ENCODE measurements around the genes VPS45 and APH1A.

GRCh38 chr1:148432792-148433233 lies 50.3 kb downstream of the PPIAL4G start:
- PRO-cap, result no peak

DNA sequence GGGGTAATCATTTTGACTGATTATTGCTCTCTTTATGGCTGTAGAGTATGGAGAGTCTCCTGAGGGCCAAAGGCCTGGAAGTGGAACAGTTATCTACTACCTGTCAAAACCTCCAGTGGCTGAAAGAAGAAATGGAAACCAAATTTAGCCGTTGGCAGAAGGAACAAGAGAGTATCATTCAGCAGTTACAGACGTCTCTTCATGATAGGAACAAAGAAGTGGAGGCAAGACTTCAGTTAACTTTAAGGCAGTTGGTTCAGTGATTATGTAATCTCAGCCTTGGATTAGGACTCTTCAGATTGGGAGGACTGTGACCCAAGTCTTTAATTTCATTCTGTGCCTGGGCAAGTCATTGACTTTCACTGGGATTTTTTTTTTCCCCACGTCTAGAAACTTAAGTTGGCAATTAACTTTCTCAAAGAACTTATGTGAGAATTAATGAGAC lies 123.5 kb downstream of the PDE4DIP start:
- PRO-cap, result no peak

DNA sequence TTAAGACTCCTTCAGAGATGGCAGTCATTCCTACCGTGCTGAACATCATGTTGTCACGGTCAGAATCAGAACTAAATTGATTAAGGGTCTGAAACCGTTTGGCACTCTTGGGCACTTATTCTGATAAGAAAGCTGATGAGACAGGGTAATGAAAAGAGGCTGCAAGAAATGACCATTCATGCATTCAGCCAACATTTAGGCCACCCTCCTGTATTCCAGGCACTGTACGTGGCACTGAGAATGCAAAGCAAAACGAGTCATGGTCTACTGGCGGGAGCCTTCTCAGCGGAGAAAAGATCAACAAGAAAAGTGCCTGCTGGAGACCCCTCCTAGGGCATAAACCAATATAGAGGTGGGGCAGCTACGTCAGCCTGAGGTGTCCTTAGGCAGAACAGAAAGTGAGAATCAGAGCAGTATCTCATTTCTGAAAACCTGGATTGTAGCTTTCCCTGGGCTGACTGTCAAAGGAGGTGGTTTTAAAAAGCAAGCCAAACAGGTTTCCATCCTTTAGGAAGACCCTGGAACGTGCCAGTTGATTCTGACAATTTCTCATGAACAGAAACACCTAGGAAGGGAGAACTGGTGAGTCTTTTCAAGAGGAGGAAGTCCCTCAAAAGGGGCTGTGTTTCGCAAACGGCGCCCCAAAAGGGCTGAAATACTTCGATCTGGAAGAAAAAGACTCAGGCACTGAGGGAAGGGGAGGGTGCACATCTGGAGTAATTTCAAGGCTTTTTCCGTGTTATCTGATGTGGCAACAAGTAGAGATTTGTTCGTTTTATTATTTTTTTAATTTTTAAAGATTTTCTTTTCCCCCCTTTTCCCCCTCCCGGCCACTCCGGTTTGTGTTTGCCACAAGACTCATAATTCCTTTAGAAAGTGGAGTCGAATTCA lies 22.4 kb downstream of the PPIAL4C start:
- PRO-cap, result no peak

- PRO-cap, result no peak
Observed at GRCh38 chr1:149606816-149607697, 23.4 kb downstream of the PPIAL4C start.

DNA sequence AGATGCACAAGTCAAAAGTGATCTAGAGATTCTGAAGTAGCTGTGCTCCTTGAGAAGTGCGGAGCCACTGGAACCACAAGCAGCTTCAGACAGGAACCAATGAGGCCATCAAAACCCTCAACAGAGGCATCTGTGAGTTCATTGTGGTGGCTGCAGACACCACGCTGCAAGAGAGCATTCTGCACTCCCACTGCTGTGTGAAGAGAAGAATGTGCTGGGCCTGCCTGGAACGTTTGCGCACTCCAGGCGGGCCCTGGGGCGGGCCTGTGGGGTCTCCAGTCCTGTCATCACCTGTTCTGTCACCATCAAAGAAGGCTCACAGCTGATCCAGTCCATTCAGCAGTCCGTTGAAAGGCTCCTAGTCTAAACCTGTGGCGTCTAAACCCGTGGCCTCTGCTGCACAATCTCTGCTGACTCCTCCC lies 89.5 kb upstream of the FCGR1A start:
- PRO-cap, result no peak

GRCh38 chr1:149792953-149793462 lies 10.5 kb downstream of the FCGR1A start:
- PRO-cap, result no peak

DNA sequence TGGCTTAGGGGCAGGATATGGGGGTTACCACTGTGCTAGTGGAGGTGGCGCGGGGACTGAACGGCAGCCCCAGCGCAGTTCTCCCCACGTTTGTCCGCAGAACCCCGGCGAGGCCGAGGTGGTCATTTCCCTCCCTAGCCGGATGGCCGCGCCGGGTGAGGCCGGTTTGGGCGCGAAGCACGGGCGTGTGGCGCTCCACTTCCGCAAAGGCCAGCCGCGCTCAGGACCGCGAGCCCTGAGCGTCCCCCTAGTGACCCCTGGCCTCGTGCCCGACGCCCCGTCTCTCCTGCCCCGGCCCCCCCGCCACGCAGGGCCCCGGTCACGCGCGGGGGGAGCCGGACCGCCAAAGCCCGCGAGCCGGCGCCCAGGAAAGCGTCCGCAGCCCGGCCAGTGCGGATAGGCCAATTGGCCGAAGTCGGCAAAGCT lies 860 bp downstream of the H3C14 start:
- PRO-cap, result no peak

- PRO-cap, result no peak
Observed at GRCh38 chr1:149848698-149849649, 1.9 kb upstream of the H2AC19 start.

DNA sequence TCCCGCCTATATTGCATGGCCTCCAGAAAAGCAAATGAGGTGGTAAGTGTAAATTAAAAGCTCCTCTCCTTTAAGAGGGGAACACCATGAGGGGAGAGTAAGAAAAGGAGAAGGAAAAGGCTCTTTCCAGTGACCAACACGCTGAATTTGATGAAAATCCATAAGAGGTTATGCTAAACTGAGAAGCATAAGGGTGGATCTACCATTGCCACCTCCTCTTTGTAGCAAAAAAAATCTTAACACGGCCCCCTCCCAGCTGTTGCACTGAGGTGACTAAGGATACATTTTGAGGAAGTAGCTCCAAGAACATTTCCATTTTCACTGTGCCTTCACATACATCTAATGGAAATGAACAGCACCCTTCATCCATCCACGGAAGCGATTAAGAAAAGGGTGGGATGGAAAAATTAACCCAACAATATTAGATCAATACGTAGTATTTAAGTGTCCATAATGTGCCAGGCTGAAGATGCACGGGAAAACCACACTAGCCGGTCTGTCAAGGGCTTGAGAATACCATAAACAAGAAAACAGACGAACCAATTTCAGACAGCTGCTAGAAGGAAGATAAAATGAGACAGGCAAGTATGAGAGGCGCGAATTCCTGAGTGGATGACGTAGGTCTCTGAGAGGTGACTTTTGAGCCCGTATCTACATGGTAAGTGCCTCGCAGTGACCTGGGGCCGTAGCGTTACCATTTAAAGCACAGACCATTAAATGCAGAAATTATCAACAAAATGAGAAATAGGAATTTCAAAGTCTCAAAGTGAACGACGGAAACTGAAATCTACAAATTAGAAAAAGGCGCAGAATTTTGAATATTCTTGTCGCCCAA lies 1.4 kb downstream of the H2BC21 start:
- PRO-cap, result no peak

DNA sequence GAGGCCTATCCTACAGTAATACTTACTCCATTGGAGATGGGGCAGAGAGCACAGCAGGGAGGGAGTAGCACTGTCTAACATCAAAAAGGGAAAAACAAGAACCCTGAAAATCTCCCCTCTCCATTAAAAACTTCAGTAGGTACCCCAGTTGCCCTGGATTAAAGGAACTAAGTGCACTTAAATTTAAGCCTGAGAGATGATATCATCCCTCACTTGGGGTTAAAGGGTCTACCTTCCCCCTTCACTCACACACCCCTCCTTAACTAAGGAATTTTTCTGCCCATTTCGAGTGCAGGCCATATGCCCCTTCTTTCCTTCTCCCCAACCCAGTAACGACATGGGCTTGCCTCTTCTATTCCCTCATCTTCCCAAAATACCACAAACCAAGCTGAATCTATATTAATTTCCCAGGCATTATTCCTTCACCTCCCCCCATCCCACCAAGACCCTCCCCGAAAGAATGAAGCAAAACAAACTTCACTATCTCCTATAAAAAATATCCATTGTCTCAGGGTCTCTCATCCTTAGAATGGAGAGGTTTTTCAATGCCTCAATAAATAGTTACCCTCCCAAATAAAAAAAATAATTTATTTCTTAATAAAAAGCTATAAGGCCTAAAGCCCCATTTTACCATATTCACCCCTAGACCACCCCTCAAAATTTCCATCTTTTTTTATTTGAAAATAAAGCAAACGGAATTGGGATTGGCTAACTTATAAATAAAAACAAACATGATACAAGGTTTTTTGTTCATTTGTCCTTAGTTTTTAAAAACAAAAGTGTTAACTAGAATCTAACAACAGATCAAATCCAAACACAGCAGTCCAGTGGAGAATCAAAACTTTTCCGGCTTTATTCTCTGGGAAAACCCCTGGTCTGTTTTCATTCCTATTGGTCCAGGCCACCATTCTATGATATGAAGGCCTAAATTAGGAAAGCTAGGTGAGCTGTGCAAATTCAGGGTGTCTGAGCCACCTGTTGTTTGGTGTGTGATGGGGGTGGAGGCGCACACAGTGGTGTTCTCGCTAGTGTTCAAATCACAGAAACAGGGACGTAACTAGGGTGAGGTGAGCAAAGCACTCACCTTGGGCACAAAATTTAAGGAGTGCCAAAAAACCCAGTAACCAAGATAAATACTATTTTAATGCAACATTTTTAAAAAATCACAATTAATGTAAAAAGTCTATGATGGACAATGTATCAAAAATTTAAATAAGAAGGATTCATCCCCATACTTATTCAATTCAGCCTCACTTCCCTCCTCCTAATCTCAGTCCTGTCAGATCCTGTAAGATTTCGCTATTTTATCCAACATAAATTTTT lies 4.2 kb upstream of the MTMR11 start:
- PRO-cap, result no peak

DNA sequence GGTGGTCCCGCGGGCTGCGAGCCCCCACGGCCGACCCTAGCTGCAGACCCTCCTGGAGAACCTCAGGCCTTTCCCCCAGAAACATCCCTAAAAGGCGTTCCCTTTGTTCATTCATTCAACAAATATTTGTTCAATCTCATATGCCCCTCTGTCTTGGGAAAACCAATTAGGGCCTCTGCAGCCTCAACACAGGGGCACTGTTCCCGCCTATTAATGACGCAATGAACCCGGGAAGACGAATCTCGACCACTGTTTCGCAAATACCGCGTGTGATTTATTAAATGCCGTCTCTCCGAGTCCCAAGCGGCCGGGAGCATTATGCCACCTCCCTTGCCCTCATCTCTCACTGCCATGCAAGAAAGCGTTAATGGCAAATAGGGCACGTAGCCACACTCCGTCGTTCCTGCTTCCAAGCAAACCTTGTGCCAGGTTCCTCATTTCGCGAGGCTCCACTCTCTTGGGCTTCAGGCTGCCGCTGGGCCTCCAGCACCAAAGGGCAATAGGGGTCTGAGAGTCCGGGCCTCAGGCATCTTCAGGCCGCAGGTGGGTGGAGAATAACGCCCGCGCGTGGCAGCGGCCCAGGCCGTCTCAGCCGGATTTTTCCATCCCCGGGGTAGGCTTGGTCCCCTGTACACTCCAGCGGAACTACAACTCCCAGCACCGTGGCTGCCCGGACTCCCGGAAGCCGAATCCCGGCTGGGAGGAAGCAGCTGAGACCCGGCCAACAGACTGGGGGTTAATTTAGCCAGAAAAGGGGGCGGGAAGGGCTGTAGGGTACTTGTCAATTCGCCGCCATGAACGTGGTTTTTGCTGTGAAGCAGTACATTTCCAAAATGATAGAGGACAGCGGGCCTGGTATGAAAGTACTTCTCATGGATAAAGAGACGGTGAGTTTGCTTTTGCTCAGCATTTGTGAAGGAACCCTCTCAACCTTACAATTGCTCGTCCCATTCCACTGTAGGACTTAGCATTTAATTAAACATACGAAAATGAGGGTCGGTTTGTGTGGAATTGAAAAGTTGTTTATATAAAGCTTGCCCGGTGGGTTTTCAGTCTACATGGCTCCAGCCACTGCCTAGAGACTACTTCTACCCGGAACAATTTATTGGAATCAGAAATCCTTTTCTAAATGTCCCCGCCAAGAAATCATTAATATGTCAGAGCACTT lies at the start of gene VPS45:
VPS45 (plus strand) TSS at position 713 of the 1,168 bp plus-strand sequence.
- PRO-cap, result bidirectional peak, plus-strand start at position 302 of the sequence, minus-strand start at position 164 of the sequence

DNA sequence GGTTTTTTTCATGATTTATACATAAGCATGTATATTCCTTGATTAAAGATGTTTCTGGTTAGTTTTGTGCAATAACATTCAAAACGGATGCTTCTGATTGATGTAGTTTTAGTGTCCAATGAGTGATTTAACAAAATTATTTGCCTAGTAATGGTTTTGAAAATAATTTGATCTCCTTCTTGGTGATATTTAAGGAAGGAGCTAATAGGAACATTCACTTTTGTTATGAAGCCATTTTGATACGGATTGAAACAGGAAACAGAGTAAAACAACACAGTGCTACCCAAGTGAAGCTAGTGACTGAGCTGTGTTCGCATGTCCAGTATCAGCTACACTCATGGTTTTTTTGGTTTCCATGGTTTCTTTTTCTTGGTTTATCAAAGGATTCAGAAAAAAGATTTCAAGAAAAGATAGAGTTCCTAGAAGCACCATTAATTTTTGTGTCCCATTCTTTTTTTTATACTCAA lies 40.2 kb upstream of the PLEKHO1 start:
- PRO-cap, result no peak

GRCh38 chr1:150157943-150158297 lies 8.2 kb downstream of the PLEKHO1 start:
- PRO-cap, result no peak

- PRO-cap, result no peak
Observed at GRCh38 chr1:150164142-150164630, 14.5 kb downstream of the PLEKHO1 start.

- PRO-cap, result no peak
Observed at GRCh38 chr1:150226433-150227039, 9.4 kb downstream of the ANP32E start.

- PRO-cap, result no peak
Observed at GRCh38 chr1:150235283-150235583, 679 bp downstream of the ANP32E start.

DNA sequence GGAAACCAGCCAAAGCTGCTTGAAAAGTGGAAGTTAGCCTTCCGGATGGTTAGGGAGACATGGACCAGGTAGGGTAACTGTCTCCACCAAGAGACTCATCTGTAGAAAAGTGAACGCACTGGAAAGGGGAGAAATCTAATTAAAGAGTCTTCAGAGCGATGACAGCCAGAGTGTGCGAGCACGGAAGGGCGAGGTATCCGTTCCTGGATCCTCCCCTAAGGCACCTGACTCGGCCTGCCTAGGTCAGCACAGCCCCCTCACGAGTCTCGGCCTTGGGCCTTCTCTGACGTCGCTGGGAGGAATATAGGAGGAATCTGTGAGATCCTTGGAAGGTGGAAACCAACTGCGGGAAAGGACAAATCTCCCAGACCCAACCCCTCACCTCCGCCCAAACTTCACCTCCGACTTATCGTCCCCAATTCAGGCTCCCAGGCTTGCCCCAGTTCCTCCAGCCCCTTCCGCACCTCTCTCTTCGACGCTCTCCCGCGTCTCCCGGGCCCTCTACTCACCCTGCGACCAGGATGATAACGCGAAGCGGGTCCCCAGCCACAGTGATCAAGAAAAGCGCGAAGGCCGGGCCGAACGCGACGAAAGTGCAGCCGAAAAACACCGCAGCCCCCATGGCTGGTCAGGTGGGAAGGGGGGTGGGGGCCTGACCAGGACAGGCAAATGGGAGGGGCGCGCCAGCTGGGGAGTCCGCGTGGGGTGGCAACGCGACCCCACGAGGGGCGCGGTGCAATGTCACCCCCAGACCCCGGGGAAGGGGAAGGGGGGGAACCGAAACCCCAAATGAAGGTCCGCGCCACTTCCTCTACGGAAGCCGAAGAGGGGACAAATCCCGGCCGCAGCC lies at the start of gene APH1A:
APH1A (minus strand) TSS at position 828 of the 850 bp plus-strand sequence.
- PRO-cap, result no peak

DNA sequence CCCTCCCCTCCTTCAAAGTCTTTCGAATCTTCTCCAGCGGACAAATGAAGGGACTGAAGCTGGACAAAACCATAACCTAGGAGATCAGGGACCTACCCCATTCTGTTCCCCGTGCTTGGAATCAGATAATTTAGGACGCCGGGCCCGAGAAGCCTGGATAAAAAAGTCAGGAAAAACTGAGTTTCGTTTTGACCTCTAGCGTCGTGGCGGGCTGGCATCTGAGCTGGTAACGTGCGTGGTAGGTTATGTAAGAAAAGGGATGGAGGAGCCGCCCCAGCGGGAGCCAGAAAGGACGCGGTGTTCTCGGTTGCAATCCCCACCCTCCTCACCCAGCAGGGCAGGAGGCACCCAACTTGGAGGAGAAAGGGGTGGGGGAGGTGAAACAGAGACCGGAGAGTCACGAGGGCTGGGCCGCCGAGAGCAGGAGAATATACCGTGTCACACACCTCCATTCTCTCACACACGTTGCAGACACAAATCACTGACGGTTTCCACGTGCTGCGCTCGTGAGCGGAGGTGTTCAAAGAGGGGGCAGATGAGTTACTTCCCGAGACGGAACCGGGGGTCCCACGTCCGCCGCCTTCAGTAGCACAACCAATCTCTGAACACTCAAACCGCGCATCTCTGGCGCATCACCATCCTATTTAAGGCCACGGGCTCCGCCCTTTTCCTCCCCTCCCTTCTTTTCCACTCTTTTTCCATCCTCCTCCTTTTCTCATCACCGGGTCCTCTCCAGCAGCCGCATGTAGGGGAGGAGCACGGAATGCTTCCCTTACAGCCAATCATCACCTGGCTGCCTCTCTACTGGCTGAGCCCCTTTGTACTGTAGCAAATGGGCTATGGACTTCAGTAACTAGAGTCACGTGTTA lies 555 bp upstream of the CIART start:
- PRO-cap, result bidirectional peak, plus-strand start at position 276 of the sequence, minus-strand start at position 220 of the sequence; bidirectional peak, plus-strand start at position 409 of the sequence, minus-strand start at position 327 of the sequence; bidirectional peak, plus-strand start outside the sequence, minus-strand start at position 603 of the sequence

- PRO-cap, result no peak
Observed at GRCh38 chr1:150346455-150347408, 17.2 kb upstream of the RPRD2 start.

- PRO-cap, result no peak
Observed at GRCh38 chr1:150509044-150509425, 1.1 kb downstream of the ECM1 start.